Metastatic Pancreatic Carcinoma in the Ovary (tissue), 1 donor: ENCODE data around the gene BLTP3B.

GRCh38 chr12:96365747-96366220 lies 34.5 kb downstream of the CDK17 start:
- PRO-cap: no peak

GRCh38 chr12:97426477-97427049 lies 519.5 kb downstream of the NEDD1 start:
- PRO-cap: no peak

DNA sequence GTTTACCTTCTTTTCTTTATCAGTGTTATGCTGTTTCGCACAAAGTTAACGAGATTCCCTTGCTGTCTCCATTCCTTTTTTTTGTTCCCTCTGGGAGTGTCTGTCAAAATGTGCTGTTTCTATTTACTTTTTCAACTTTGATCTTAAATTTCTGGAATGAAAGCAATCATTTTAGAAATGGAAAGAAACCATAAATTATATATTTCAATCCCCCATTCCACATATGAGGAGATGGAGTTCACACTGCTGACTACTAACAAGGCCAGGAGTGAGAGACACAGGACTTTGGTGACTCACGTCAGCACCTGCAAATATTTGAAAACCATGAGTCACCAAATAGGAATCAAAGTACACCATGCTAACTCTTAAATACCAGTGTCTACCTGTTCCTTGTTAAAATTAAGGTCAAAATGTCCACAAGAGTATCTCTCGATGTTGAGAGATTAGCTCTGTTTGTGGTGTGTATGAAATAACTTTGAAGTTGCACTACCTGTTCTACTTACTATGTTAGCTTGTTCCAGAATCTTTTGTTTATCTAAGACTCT lies 661.5 kb downstream of the NEDD1 start:
- PRO-cap: no peak

GRCh38 chr12:97756181-97756409 lies 759.3 kb upstream of the TMPO start:
- PRO-cap: no peak

GRCh38 chr12:98456538-98457395 lies 58.6 kb upstream of the TMPO start:
- PRO-cap: unidirectional peak, minus-strand start at chr12:98457145

GRCh38 chr12:98492611-98492999 lies 22.8 kb upstream of the TMPO start:
- PRO-cap: no peak

DNA sequence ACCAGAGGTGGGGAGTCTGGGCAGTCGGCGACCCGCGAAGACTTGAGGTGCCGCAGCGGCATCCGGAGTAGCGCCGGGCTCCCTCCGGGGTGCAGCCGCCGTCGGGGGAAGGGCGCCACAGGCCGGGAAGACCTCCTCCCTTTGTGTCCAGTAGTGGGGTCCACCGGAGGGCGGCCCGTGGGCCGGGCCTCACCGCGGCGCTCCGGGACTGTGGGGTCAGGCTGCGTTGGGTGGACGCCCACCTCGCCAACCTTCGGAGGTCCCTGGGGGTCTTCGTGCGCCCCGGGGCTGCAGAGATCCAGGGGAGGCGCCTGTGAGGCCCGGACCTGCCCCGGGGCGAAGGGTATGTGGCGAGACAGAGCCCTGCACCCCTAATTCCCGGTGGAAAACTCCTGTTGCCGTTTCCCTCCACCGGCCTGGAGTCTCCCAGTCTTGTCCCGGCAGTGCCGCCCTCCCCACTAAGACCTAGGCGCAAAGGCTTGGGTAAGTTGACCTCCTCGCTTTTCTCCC lies 318 bp downstream of the APAF1 start:
- PRO-cap: no peak

- PRO-cap: no peak
Measured at GRCh38 chr12:100128078-100128658, 14.5 kb downstream of the BLTP3B start.

DNA sequence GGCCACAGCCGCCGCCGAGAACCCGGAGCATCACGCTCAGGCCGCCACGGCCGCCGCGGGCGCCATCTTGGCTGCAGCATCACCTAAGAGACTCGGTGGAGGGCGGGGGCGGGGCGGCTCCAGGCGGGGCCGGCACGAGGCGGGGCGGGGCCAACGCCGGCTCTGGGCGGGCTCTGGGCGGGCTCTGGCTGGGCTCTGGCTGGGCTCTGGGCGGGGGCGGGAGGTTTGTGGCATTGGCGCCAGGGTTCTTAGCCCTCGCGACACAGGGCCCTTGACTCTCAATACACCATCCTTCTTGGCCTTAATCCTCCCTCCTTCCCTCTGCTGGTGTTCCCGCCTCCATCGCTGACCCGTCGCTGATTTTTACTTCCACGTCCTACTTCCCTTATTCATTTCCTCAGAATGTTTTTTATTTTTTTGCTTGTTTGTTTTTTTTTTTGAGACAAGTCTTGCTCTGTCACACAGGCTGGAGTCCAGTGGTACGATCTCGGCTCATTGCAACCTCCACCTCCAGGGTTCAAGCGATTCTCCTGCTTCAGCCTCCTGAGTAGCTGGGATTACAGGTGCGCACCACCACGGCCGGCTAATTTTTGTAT lies at the start of gene BLTP3B:
Gene BLTP3B, minus strand, starts transcription at position 94 of the 596 bp plus-strand sequence.
- PRO-cap: bidirectional peak, plus-strand start at position 233 of the sequence, minus-strand start at position 85 of the sequence

DNA sequence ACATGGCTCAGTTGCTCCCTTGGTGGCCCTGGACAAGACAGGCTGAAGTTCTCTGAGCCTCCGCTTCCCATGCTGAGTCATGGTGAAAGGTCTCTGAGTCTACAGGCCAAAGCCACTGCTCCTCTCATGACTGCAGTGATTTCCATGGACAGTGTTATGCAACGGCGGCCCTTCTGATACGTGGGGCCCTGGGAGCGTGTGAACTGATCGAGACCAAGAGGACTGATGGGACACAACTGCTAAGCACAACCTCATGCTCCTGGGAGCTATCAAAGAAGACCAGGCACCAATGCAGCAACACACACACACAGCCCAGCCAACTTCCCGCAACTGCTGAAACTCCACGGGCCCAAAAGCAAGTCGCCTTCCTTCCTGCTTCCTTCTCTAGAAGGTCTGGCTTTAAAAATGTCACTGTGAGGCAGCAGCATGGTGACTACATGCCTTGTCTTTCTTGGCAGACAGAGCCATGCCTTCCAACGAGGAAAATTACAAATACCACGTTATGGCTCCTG lies 10.5 kb upstream of the ACTR6 start:
- PRO-cap: no peak

GRCh38 chr12:100339610-100340274 lies 17.1 kb upstream of the SLC17A8 start:
- PRO-cap: no peak

DNA sequence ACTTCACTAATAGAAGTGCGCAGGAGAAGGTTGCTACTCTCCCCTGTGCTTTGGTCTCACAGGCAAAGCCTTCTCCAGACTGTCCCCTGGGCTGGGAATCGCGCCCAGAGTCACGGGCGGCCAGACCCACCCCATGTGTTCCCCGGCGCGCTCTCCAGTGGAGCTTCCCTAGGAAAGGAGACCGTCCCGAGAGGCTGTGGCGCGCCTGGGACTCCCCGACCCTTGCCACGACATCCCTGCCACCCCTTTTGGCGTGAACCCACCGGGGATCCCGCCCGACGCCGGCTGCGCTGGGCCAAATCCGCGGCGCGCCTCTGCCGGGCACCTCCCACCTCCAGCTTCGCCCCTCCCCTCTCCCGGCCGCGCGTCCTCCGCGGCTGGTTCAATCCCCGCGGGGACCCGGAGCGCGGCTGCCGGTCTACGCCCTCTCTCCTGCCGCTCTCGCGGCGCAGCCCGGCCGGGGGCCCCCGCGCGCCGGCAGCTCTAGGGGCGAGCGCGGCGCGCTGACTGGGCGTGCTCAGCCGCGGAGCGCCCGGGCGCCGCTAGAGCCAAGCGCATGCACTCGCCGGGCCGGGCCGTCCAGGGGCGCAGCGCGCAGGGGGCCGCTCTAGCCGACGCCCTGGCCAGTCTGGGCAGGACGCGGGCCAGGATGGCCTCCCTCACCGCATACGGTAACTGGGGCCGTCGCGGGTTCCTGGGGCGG lies 77.5 kb upstream of the ANO4 start:
- PRO-cap: no peak

DNA sequence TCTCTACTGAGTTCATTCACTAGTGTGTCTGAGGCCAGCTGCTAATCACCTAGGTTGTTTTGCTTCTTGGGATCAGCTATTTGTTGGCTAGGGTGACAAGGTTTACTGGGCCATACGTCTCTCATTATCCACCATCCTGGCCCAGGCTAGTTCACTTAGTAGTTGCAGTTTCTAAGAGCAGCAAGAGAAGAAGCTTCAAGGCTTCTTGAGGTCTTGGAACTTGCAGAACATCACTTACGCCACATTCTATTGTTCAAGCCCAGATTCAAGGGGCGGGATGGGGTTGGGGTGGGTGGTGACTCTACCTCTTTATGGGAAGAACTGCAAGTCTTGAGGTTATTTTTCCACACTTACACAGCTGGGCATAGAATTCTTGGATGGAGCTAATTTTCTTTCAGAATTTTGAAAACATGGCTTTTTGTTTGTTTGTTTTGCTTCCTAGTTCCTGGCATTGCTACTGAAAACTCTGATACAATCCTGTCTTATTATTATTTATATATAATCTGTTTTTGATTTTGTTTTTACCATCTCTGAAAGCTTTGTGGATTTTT lies 54.6 kb upstream of the MYBPC1 start:
- PRO-cap: no peak

DNA sequence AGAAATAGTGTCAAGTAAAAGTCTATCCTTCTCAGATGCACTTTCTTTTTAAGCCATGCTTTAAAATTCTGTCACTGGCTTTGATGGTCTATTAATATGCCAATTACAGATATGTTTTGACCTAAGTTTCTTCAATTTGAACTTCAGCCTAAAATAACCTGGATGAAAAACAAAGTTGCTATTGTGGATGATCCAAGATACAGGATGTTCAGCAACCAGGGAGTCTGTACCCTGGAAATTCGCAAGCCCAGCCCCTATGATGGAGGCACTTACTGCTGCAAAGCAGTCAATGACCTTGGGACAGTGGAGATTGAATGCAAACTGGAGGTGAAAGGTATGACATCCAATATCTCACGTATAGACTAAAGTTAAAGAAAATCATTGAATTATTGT lies 17.2 kb upstream of the CHPT1 start:
- PRO-cap: no peak

GRCh38 chr12:101696549-101697236 lies 747 bp upstream of the CHPT1 start:
- PRO-cap: no peak

GRCh38 chr12:101744038-101744706 lies 4.9 kb upstream of the SYCP3 start:
- PRO-cap: no peak

GRCh38 chr12:101878260-101878615 lies 858 bp downstream of the DRAM1 start:
- PRO-cap: bidirectional peak, plus-strand start at chr12:101878435, minus-strand start at chr12:101878124

DNA sequence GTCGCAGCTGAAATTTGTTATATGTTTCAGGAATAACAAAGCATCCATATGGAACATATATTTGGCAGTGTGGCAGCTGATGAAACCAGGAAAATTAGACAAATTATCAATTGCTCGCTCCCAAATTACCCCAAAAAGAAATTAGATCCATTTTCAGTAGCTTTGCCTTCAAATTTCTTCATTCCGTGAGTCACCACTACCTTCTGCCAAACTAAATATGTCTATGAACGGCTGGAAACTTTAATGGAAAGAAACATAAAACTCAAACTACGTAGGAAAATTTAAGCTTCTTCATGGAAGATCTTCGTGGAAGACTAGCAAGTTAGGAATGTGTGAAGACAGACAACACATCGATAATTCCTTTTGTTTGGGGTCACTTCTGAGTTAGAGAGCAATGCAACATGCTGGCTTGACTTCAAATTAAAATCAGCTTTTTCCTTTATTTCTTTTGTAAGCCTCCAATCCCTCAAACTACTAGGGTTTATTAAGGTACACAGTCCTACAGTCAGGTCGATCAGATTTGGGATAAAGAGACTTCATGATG lies 17.2 kb downstream of the IGF1 start:
- PRO-cap: no peak

- PRO-cap: no peak
Measured at GRCh38 chr12:102484520-102484934, 4.2 kb upstream of the IGF1 start.

DNA sequence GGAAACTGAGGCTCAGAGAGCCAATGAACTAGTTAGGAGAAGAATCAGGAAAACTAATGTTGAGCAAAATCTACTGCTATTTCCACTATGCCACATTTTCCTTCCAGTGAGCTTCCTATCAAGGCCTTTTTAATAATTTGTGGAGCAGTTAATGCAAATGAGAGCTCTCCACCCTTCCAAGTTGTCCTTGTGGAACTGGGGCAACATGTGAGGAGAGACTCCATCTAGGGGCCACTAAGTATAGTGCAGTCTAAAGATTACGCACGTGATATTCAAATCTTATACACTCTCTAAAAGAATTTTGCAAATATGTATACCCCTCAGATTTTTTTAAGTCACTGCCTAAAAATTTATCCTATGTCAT lies 100.3 kb downstream of the PAH start:
- PRO-cap: no peak